T-cell (primary cell): ENCODE measurements around the genes ERICH4 and GSK3A.

DNA sequence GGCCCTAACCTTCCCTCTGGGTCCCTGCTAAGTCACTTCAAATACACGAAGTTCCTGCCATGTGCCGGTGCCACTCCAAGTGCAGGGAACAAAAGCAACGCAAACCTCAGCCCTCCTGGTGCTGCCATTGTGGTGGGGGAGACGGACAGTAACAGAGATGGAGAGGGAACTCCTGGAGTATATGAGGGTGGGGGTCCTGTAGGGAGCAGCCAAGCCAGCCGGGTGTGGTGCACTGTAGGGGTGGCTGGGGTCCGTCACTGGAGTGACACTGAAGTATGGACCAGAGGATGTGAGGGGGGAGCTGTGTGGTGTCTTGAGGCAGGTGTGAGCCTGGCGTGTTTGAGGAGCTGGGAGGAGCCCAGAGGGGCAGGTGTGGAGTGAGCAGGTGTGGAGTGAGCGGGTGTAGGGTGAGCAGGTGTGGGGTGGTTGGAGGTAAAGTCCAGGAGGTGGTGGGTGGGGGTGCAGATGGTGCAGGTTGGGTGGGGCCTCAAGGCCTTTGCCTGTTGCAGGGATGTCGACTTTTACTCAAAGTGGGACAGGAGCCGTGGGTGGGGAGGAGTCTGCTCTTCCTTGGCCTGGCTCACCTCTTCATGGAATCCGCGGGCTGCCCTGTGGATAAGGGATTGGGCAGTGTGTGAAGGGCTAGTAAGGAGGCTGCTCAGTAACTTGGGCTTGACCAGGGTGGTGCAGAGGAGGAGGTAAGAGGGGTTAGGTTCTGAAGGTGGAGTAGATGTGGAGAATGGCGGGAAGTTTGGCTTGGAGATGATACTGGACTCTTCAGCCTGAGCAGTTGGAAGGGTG lies 5.8 kb downstream of the B3GNT8 start:
- PRO-cap, 7 experiments = no peak in any of the 7 experiments

GRCh38 chr19:41442873-41443315 lies at the start of gene ERICH4:
ERICH4 (plus strand) TSS chr19:41443156.
- PRO-cap, 7 experiments = no peak in any of the 7 experiments

GRCh38 chr19:41457158-41457686 lies 14.3 kb downstream of the ERICH4 start:
- PRO-cap, 7 experiments = no peak in any of the 7 experiments

DNA sequence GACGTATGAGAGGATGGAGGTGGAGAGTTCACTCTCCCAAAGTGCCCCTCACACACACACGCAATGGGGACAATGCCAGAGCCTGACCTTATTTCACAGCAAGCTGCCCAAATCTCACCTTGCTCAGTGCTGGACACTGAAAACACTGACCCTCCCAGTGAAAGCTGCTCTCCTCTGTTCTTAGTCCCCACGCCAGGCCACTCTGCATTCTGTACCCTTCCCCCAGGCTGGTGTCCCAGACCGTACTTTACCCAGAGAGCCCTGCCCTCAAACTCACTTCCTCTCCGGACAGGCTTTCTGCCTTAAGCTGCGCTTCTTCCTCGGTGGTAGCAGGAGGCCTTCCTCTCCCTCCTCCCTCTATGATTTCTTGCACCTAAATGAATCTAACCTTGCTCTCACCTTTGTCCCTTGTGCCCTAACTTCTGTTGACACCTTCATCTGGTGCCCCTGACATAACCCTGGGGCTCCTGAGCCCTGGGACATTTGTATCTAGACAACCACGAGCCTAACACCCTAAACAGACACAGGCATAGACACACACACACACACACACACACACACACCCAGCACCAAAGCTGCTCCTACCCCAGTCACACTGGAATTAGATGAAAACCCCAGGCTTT lies 29.6 kb upstream of the CEACAM21 start:
- PRO-cap, 7 experiments = peak in 7 of 7 experiments; most common plus-strand start position 479 of the sequence (in 4); most common minus-strand start position 275 of the sequence (in 7)

GRCh38 chr19:41776710-41777151 lies 19.7 kb upstream of the CEACAM3 start:
- PRO-cap, 7 experiments = no peak in any of the 7 experiments

DNA sequence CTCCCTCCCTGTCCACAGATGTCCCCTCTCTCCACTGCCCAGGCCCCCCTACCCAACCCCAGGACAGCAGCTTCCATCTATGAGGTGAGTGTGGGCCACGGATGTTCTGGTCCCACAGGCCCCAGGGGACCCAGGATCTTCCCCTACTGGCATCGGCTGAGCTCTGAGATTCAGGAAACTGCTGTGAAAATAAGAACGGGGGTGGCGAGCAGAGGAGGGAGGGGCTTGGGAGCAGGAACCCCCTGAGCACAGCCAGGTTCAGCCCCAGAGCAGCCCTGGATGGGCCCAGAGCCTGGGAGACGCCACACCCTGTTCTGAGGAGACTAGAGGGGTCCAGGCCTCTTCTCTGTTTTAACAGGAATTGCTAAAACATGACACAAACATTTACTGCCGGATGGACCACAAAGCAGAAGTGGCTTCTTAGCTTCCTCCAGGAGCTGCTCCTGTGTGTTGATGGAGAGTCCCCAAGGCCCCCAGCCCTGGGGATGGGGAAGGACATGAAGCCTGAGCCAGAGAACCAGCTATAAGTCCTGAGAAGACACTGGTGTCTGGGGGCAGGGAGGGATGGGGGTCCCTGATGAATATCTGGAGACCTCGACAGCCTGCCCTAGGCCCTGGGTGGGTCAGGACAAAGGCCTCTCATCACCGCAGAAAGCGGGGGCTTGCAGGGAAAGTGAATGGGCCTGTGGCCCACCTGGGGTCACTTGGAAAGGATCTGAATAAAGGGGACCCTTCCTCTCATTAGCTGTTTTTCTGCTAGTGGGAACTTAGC lies 14.6 kb downstream of the CEACAM3 start:
- PRO-cap, 7 experiments = no peak in any of the 7 experiments

GRCh38 chr19:41862492-41863676 lies 2.8 kb downstream of the RPS19 start:
- PRO-cap, 7 experiments = peak in 1 of 7 experiments; most common plus-strand start chr19:41863379 (in 1); most common minus-strand start chr19:41863346 (in 1)

DNA sequence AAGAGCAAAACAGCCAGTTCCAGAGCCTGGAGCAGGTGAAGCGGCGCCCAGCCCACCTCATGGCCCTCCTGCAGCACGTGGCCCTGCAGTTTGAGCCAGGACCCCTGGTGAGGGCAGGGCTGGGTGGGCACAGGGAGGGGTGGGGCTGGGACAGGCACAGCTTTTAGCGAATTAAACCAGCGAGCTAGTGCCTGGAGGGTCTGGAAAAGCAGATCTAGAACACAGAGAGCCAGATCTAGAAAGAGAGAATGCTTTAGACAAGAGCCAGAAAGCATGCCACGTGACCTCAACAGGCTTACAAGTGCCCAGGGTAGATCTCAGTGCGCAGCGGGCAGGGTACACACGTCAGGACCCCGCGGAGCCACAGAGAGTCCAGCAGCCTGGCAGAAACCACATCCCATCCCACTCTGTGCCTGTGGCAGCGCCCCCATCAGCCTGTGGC lies 5.8 kb downstream of the ARHGEF1 start:
- PRO-cap, 7 experiments = no peak in any of the 7 experiments

DNA sequence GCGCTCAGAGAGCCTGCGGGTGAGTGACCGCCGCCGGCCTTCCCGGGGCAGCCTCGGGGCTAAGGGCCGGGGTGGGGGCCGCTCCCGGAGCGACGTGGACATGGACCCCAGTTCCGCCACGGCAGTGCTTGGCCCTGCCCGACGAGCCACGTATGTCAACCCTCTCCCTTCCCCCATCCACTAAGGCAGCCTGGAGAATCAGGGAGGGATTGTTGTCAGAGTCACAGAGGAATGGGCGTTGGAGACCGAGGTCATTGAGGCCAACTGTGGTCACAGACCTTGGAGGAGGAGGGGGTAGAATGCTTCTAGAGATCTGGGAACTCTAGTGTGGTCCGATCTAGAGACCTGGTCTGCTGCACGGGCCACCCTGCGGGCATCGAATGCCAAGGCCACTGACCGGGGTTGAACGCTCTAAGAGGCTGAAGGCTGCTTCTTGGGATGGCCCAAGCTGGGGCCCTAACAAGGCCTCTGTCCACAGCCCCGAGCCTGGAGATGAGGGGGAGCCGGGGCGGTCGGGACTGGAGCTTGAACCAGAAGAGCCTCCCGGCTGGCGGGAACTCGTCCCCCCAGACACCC lies 15.1 kb downstream of the ARHGEF1 start:
- PRO-cap, 7 experiments = no peak in any of the 7 experiments

- PRO-cap, 7 experiments = no peak in any of the 7 experiments
Observed at GRCh38 chr19:42208474-42208914, 9.0 kb downstream of the DEDD2 start.

- PRO-cap, 7 experiments = no peak in any of the 7 experiments
Observed at GRCh38 chr19:42228987-42230114, 9.2 kb downstream of the ZNF526 start.

- PRO-cap, 7 experiments = peak in 7 of 7 experiments; most common plus-strand start chr19:42243332 (in 2); most common minus-strand start chr19:42242576 (in 6)
Observed at GRCh38 chr19:42242479-42243404, at the start of gene GSK3A. GSK3A (minus strand) TSS chr19:42242602.

DNA sequence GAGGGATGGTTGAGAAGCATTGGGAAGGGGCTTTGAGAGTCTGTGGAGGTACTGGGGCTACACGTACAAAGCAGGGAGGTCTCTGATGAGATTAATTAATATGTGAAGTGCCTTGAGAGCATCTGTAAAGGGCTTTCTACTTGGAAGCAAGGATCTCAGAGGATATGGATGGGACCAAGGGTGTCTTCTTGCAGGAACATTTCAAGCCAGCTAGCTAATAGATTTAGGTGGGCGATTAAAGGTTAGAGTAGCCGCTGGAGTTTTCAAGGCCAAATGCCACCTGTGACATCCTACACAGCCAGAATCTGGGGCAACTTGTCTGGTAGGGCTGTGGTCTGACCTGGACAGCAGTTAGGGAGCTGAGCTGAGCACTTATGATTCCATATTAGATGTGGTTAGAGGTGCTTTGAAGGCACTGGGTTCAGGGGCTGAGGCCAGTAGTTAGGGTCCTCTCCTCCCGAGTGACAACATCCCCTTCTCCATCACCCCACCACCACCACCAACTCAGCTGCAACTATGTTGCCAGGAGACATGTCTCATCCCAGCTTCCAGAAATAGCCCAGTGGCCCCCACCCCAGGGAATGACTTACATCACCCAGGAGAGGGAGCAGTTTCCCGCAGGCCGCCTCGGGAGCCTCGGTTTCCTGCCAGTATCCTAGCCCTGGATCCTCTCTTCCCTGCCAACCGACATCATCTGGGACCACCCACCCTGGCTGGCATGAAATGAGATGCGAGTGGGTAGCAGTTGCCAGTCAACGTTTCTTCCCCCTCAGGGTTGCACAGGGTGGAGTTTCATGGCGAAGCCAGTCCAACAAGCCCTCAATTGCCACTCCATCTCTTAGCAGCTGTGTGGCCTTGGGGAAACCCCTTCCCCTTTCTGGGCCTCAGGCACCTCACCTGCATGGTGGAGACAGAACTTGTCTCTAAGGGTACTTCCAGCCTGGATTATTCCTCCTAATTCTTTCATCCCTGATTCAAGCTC lies 3.6 kb upstream of the GSK3A start:
- PRO-cap, 7 experiments = no peak in any of the 7 experiments

- PRO-cap, 7 experiments = no peak in any of the 7 experiments
Observed at GRCh38 chr19:42252955-42253104, 2.1 kb downstream of the ERF start.

GRCh38 chr19:42271518-42272639 lies 2.8 kb downstream of the CIC start:
- PRO-cap, 7 experiments = no peak in any of the 7 experiments

DNA sequence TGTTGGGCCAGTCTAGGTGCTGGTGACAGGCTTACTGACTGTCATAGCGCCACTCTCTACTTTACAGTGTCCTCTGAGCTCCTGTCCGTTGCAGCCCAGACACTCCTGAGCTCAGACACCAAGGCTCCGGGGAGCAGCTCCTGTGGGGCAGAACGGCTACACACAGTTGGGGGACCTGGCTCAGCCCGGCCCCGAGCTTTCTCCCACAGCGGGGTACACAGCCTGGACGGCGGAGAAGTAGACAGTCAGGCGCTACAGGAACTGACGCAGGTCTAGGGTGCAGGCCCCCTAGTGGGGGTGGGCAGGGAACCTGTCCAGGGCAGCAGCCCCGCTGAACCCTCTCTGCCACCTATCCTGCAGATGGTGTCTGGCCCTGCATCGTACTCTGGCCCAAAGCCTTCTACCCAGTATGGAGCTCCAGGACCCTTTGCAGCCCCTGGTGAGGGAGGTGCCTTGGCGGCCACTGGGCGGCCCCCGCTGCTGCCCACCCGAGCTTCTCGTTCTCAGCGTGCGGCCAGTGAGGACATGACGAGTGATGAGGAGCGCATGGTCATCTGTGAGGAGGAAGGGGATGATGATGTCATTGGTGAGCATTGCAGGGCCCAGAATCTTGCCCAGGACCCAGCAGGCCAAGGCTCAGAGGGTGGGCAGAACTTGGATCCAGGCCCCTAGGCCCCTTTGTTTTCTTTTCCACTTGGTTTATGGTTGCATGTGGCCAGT lies 13.0 kb upstream of the PRR19 start:
- PRO-cap, 7 experiments = no peak in any of the 7 experiments

DNA sequence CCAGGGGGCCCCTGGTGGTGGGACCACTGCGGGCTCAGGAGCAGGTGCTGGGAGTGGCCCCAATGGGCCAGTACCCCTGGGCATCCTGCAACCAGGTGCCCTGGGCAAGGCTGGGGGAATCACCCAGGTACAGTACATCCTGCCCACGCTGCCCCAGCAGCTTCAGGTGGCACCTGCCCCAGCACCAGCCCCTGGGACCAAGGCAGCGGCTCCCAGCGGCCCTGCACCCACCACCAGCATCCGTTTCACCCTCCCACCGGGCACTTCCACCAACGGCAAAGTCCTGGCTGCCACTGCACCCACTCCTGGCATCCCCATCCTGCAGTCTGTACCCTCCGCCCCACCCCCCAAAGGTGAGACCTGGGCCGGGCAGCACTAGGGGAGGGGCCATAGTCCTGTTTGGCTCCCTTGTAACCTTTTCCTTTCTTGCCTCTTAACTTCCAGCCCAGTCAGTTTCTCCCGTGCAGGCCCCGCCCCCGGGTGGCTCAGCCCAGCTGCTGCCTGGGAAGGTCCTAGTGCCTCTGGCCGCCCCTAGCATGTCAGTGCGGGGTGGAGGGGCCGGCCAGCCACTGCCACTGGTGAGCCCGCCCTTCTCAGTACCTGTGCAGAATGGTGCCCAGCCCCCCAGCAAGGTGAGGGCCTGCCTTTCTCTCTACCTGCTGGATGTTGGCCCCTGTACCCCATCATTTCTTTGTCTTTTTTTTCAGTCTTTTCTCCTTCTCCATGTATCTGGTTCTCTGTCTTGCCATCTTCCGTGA lies 10.6 kb upstream of the PRR19 start:
- PRO-cap, 7 experiments = no peak in any of the 7 experiments

- PRO-cap, 7 experiments = no peak in any of the 7 experiments
Observed at GRCh38 chr19:42466225-42467588, 24.0 kb upstream of the CXCL17 start.

GRCh38 chr19:42494255-42494907 lies 33.9 kb downstream of the CEACAM1 start:
- PRO-cap, 7 experiments = no peak in any of the 7 experiments

DNA sequence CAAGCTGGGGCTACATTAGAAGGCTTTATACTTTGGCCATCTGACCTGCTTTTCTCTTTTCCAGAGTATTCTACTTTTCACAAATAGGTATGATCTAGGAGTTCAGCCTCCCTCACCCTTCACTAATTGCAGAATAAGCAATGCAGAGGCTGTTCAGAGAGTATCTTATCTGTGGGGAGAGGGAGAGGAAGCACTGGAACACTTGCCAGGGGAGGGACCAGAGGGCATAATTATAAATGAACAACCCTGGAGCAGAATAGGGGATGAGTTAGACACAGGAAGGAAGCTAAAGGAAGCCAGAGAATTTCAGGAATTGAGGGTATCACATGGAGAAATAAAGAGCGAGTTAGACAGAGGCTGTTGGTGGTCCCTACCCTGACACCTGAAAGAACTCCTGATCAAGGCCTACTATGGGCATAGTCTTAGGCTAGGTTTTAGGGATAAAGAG lies 29.9 kb downstream of the CEACAM1 start:
- PRO-cap, 7 experiments = no peak in any of the 7 experiments